Measurements from ENCODE around the genes XIRP1 and ZNF620.

DNA sequence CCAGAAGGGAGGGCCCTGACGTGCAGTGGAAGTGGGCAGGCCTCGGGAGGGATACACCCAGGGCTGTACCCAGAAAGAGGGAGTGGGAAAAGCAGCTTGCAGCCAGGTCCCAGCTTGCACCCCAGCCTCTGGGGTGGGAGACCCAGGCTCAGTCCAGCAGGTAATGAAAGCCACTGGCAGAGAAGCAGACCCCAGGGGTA lies 3.6 kb downstream of the GORASP1 start:
- RRBS, result no CpG with 5 or more reads among the region's 2 CpGs

GRCh38 chr3:39131704-39132643 lies 21.4 kb downstream of the CSRNP1 start:
- RRBS, result no CpG with 5 or more reads among the region's 10 CpGs

GRCh38 chr3:39141917-39142655 lies 11.3 kb downstream of the CSRNP1 start:
- RRBS, result no CpG with 5 or more reads among the region's 6 CpGs

DNA sequence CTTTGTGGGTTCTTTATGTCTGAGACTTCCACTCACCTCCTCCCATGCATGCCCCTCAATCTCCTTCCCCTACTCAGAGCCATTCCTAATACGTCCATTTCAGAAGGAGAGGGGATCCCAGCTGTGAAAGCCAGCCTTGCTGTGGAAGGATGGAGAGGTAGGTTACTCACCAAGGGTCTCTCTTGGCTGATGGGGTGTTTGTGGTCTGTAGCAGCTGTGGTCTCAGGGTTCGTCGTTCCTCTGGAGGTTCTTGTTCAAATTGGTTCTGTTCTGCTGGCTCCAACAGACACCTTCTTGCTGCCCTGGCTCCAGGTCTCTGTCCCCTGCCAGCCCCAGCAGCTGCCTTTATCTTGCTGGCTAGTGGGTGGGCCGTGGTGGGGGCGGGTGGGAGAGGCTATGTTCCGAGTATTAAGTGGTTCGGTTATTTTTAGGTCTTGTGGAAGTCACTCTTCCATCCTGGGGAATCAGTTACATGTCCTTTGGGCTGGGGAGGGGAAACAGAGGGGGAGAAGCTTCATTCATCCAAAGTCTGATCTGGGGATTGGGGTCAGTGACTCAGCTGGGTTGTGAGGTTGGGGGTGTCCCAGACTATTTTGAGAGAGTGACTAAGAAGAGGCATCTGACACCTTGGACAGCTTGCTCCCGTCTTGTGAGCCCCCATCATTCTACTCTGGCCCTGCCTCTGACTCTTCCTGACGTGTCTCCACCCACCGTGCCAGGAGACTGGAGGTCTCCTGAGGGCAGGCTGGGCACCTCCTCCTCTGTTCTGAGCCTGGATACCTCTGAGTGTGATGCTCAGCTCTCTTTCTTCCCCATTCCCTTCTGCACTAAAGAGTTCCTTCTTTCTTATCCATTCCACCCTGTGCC lies at the start of gene XIRP1:
TSS of gene XIRP1 (minus strand) at position 320 of the 867 bp plus-strand sequence.
- RRBS, result no CpG with 5 or more reads among the region's 10 CpGs

DNA sequence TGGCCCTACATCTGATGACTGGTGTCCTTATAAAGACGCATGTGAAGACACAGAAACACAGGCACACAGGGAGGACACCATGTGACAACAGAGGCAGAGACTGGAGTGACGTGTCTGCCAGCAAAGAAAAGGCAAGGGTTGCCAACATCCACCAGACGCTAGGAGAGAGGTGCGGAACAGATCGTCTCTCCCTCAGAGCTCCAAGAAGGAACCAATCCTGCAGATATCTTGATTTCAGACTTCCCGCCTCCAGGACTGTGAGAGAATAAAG lies 42.8 kb downstream of the CX3CR1 start:
- RRBS, result no CpG with 5 or more reads among the region's 6 CpGs

- RRBS, result no CpG with 5 or more reads among the region's 6 CpGs
These were observed 1.6 kb upstream of the RPSA start for GRCh38 chr3:39404870-39405447.

- RRBS, result no CpG with 5 or more reads among the region's 12 CpGs
These were observed 6.2 kb downstream of the RPSA start for GRCh38 chr3:39412362-39413521.

DNA sequence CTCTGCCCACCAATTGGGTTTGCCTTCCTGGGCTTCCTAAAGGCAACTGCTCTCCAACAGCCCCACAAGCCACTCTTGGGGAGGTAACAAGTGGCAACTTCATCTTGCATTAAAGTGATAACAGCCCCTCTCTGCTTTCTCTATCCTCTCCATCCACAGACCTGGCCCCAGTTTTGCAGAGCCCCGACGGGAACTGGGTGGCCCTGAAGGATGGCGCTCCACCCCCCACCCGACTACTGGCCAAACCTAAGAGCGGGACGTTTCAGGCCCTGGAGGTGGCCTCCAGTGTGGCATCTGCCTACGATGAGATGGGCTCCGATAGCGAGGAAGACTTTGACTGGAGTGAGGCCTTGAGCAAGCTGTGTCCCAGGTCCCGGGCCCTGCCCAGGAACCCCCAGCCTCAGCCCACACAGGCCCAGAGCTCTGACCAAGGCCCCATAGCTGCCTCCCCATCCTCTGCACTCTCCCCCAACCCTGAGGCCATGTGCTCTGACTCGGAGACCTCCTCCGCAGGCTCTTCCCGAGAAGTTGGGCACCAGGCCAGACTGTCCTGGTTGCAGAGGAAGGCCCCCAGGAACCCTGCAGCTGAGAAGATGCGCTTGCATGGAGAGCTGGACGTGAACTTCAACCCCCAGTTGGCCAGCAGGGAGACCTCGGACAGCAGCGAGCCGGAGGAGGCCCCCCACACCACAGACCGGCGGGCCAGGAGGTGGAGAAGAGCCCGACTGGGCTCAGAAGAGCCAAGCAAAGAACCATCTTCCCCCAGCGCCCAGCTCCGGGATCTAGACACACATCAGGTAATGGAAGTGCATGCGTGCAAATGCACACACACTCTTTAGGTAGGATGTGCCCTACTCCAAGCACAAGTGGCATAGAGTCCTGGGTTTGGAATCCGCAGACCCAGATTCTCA lies 119.6 kb upstream of the EIF1B start:
- RRBS, result 61% methylated on average over 5 of the region's 25 CpGs

- RRBS, result no CpG with 5 or more reads among the region's 4 CpGs
These were observed 16.8 kb upstream of the EIF1B start for GRCh38 chr3:40292603-40293153.

GRCh38 chr3:40299502-40300256 lies 9.8 kb upstream of the EIF1B start:
- RRBS, result no CpG with 5 or more reads among the region's 3 CpGs

GRCh38 chr3:40461170-40461666 lies 4.1 kb downstream of the RPL14 start:
- RRBS, result no CpG with 5 or more reads among the region's 4 CpGs

GRCh38 chr3:40505529-40506568 lies at the start of gene ZNF620:
ZNF620 (plus strand) TSS chr3:40506039.
- RRBS, result 2% methylated on average over 10 of the region's 45 CpGs

- RRBS, result 5% methylated on average over 6 of the region's 42 CpGs
These were observed 90.9 kb downstream of the ZNF621 start for GRCh38 chr3:40615298-40616458.

DNA sequence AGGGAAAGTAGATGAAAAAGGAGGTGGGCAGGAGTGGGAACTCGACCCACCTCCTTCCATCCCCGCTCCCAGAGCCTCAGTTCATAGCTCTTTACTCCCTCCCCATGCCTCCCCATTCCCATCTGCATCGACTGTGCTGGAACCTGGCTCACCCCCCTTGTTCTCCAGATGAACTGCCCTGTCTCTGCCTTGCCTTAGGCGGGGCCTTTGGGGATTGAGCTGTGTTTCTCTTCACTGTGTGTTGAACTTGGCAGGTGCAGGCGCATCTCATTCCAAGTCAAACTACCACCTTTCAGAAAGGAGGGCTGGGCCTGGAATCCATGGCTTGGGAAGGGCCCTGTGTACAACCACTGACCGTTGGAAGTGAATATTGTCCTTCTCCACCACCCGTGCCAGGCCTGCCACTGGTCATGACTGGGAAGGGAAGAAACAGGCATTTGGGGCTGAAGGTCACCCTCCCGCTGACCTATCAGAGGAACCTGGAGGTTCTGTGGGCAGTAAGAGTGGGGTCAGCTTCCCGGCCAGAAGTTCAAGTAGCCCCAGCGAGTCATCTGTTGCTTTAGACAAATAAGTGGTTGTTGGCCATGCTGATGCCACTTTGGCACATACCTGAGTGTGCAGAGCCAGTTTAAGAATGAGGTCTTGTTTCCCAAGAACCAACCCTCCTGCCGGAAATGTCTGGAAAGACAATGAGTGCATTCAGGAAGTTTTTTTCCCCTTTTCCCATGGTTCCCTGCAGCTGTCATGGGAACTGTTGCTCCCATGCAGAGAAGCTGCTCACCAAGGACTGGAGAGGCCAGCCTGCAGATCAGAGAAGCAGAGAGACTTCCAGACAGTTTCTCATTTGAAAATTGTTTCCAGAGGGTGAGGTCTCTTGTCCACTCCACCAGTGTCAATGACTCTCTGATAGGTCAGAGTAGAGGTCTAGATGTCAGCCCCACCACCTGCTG lies 166.6 kb downstream of the ZNF621 start:
- RRBS, result no CpG with 5 or more reads among the region's 11 CpGs

GRCh38 chr3:40780201-40780922 lies 255.6 kb downstream of the ZNF621 start:
- RRBS, result 4% methylated on average over 5 of the region's 20 CpGs

GRCh38 chr3:41236203-41236856 lies 37.0 kb downstream of the CTNNB1 start:
- RRBS, result no CpG with 5 or more reads among the region's 3 CpGs

DNA sequence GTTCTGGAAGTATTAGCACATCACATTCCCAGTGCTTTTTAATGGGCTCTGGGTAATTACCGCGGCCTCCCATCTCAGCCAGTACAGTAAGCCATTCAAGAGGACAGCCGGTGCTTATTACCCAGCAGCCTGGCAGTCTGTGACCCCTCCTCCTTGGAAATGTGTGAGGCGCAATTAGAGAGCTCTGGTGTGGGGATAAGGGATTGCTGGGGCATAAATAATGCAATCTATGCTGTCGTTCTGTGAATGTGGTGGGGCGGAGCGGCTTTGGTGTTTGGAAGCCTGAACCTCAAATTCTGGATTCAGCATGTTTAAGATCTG lies 58.1 kb upstream of the TRAK1 start:
- RRBS, result no CpG with 5 or more reads among the region's 7 CpGs

- RRBS, result no CpG with 5 or more reads among the region's 8 CpGs
These were observed 32.2 kb downstream of the TRAK1 start for GRCh38 chr3:42123185-42123860.

DNA sequence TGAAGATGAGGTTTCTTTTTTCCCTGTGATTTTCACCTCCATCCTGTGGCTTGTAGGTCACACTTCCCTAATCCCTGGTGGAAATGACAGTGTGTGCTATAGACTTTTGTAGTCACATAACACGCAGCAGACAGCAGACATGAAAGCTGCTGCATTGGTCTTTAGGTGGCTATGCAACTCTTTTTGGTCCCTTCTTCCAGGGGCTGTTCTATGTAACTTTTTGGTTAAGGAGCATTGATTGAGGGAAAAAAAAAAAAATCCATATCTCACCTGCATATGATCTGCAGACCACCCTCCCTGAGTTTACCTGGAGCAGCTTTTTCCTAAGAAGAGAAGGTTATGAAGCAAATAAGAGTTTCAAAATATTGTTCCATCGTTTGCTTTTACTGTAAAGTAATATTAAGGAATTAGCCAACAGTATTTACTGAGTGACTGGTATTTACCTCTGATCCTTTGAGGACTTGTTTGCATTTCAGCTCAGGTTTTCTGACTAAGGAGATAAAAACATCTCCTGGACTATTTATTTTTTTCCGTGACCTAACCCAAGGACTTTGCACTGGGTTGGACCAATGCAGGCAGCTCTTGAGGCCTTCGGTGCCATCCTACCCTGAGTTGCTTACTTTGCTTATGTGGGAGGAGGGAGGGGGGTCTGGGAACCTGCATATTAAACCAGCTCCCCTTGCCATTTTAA lies 39.1 kb downstream of the TRAK1 start:
- RRBS, result no CpG with 5 or more reads among the region's 4 CpGs

GRCh38 chr3:42188338-42188647 lies 77.7 kb downstream of the CCK start:
- RRBS, result no CpG with 5 or more reads among the region's 1 CpG